Airway epithelial cell (primary cell): Measurements from ENCODE around the gene CLEC19A.

DNA sequence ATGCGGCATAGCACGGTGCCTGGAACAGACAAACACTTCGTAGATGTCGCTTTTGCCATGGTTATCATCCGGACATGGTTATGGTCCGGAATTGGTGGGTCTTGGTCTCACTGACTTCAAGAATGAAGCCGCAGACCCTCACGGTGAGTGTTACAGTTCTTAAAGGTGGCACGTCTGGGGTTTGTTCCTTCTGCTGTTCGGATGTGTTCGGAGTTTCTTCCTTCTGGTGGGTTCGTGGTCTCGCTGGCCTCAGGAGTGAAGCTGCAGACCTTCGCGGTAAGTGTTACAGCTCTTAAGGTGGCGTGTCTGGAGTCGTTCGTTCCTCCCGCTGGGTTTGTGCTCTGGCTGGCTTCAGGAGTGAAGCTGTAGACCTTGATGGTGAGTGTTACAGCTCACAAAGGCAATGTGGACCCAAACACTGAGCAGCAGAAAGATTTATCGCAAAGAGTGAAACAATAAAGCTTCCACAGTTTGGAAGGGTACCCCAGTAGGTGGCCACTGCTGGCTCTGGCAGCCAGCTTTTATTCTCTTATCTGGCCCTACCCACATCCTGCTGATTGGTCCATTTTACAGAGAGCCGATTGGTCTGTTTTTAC is 119.5 kb downstream of the ABCC6 start:
- RAMPAGE, long total RNA = no peak

GRCh38 chr16:16119811-16120776 is 103.2 kb downstream of the ABCC6 start:
- RAMPAGE, long total RNA = no peak

DNA sequence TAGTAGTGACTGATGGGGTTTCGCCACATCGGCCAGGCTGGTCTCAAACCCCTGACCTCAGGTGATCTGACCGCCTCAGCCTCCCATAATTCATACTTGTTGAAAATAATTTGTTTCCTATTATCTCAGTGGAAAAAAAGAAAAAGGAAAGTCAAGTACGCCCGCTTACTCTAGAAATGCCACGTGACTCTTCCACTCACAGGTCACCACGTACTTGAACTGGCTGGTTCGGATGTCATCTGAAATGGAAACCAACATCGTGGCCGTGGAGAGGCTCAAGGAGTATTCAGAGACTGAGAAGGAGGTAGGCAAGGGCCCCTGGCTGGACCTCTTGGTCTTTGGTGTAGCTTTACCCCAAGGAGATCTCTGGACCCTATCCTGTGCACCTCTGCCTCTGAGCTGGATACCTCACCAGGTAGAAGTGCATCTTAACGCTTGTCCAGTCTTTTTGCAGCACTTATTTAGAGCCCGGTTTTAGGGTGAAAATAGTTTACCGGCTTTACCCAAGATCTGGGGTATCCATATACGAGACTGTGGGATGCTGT is 97.6 kb downstream of the ABCC6 start:
- RAMPAGE, long total RNA = no peak

- RAMPAGE, long total RNA = no peak
These were observed 79.4 kb downstream of the ABCC6 start for GRCh38 chr16:16143741-16144460.

GRCh38 chr16:16865468-16865788 is 486.5 kb downstream of the NPIPA7 start:
- RAMPAGE, long total RNA = no peak

GRCh38 chr16:17070648-17071549 is 399.9 kb downstream of the XYLT1 start:
- RAMPAGE, long total RNA = no peak

GRCh38 chr16:17205479-17206180 is 265.1 kb downstream of the XYLT1 start:
- RAMPAGE, long total RNA = no peak

GRCh38 chr16:17289412-17289694 is 181.4 kb downstream of the XYLT1 start:
- RAMPAGE, long total RNA = no peak

- RAMPAGE, long total RNA = no peak
These were observed 168.9 kb downstream of the XYLT1 start for GRCh38 chr16:17301397-17302660.

- RAMPAGE, long total RNA = no peak
These were observed 167.8 kb downstream of the XYLT1 start for GRCh38 chr16:17302985-17303422.

DNA sequence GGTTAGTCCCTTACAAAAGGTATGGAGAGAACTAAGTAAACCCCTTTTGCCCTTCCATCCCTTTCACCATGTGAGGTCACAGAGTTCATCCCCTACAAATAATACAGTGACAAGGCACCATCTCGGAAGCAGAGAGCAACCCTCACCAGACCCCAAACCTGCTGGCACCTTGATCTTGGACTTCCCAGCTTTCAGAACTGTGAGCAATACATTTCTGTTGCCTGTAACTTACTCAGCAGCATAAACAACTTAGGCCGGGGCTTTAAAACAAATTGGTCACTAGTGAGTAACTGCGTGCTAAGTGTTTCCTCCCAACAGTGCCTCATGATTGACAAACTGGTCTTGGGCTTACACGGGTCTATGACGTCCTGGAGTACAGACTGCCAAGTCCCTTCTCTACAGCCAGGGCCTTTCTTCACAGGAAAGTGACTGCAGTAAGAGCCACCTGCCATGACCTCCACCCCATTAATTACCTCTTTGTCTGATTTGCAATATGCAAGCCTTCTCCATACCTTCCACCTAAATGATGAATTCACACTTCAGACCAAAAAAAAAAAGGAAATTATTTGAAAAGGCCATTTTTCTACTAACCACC is 136.7 kb downstream of the XYLT1 start:
- RAMPAGE, long total RNA = no peak

DNA sequence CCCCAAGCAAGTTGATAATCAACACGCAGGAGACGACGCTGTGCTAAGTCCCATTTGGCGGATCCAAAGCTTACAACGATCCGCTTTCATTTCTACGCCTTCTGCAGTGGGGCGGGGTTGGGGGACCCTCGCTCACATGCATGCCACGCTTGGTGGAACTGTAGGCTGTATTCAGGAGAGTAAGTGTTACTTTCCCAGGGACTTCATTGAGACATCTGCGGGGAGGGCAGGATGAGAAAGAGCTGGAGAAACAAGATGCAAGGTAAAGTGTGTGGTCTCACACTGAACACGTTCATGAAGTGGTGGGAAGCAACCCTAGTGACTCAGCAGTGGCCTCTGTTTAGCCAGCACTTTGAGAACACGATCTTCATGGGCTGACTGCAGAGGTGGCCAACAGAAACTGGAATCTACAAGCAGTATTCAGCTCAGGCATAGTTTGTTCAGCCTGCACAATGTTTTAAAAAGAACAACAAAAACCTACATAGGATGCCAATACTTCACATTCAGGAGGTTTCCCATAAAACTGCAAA is 100.4 kb downstream of the XYLT1 start:
- RAMPAGE, long total RNA = no peak

DNA sequence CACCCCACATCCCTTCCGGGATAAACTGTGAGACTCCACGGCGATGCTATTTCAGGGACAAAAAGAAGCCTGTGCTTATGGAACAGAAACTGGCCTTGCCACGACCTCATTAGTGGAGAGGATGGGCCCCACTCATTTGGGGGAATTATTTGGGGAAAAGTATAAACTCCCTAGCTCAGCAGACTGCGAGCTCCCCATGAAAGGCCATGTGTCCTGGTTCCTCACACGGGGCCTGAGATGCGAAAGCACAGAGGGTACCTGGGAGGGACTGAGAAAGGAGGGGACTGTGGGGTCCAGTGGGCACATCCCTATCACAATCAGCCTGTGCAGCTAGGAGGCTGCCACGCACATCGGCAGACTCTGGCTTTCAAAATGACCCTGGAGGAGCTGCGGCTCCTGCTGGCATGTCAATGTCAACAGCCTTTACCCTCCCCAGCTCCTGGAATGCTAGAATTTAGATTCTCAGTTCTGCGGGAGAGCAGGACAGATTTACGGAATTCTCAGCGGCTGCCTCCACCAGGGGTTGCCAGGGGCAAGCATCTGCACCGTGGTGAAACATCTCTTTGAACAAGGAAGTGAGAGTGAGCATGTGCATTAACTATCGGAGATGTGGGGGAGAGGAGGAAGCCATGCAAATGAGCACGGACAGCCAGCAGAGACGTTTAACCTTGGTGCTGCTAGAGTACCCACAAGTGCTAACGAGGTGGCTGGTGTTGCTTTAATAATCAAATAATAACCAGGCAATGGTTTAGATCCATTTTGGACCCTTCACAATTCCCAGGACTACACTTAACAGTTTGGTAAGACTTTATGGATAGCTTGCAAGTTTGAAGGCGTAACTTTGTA is 54.3 kb downstream of the XYLT1 start:
- RAMPAGE, long total RNA = no peak

DNA sequence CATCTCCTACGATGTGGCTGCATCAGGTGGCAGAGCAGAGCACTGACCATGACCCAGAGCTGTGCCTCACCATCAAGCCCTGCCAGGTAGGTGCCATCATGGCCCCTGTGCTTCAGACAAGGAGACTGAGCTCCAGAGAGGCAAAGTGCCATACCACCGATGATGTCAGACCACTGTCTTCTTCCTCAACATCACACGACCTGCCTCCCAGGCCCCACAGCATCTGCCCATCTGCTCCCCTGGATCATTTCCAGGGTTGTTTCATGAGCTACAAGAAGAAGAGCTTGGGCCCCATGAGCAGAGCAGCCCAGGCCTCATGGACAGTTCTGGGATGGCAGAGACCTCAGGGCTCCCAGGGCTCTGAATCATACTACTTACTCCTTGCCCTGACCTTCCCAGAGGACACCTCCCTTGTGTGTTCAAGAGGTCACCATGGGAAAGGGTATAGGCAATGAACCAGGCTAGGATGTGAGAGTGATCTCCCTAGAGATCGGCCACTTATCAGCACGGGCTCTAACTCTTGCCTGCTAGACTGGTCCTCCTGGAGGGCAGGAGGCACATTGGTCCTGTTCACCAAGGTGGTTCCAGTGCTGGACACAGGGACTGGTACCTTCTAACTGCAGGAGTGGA is 9.8 kb downstream of the XYLT1 start:
- RAMPAGE, long total RNA = no peak

DNA sequence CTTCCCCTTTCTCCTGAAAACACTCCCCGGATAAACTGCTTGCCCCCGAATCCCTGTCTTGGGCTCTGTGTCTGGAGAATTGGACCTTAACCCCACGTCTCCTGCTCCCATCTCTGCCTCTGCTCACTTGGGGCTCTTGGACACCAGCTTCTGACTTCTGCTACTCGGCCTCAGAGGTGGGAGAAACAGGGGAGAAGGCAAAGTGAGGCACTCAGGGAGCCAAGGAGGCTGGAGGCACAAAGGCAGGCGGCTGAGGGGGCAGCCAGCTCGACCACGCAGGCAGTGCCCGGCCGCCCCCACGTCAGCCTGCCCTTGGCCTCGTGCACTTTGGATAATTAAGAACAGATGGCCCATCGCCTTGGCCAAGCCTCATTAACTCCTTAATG is 364.3 kb downstream of the NPIPA8 start:
- RAMPAGE, long total RNA = no peak

DNA sequence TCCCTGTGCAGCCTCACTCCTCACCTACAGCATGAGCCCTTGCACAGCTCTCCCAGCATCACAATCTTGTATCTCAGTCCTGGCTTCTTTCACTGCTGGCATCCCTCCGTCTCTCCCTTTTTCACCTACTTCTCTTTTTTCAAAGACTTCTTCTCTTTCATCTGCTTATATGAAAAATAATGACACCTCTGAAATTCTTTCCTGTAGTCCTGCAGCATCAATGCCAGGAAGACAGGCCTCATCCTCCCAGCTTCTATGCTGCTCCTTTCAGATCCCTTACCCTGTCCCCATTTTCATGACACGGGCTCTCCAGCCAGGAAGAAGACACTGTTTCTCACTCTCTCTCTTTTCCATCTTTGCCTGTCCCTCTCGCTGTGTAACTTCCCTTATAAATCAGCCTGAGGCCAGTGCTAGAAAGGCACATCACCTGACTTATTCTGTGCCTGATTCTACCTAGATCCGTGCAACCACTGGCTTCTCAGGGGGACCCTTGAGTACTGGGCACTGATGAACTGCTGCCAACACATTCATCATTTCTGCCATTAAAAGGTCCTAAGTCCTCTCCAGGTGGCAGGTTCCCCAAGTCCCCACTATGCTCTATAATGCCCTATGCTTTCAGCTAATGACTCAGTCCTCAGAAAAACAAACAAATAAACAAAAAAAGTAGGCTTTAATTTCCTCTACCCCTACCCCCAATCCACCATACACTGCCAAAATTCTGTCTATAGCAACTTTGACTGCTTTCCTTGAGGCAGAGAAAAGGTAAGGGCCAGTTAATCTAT is 60.0 kb upstream of the ARL6IP1 start:
- RAMPAGE, long total RNA = no peak

GRCh38 chr16:19136984-19137266 is 23.2 kb downstream of the ITPRIPL2 start:
- RAMPAGE, long total RNA = no peak

GRCh38 chr16:19285548-19285925 is at the start of gene CLEC19A:
Gene CLEC19A, plus strand, starts transcription at chr16:19285731.
- RAMPAGE, long total RNA = no peak

DNA sequence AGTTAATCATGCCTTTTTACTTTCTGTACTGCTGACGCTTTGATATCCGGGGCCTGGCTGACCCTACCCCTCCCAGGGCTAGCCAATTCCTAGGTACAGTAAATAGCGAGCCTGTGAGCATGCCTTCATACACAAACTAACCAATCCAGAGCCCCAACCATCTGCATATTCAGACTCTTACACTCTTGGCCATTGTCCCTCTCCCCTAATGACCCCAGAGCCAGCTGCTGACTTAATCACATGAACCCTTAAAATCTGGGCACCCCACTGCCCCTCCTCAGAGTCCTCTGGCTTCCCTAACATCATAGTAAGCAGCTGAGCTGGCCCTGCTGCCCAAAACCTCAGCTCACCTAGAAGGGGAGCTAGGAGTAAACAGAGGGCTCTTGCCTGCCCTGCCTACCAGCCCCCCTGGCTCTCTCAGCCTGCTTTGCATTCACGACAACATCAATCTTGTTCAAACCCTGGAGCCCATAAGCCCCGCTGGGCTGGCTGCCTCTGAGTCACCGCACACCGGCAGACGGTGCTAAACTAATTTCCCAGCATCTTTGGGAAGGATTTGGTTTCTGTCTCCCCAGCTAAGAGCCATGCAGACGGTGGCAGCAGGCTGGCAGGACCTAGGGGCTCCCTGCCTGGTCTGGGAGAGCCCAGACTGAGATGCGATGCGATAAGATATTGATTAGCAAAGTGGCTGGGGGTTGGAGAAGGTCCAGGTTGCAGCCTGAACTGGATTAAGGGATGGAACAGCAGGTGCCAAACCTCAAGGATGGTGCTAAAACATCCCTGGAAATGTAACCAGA is 63.2 kb downstream of the CLEC19A start:
- RAMPAGE, long total RNA = no peak

DNA sequence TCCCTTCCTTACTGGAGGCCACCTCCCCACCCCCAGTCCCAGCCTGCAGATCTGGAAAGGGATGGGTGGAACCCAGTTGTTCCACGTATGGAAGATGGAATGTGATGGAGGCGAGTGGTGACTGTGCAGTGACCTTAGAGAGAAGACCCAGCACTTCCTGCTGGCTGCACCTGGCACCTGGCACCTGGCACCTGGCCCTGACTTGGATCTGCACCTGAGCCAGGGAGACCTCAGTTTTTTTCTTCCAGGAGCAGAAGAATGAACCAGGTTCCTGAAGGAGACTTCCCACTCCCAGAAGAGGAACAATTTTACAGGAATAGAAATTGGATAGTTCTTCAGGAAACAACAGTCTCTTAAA is 33.0 kb upstream of the TMC5 start:
- RAMPAGE, long total RNA = no peak